ENCODE measurements around a stretch of chr17.

- PRO-cap, result no peak
- RRBS, result no CpG with 5 or more reads among the region's 3 CpGs
Measured at GRCh38 chr17:64082831-64083294, 47.1 kb downstream of the ERN1 start.

- PRO-cap, result no peak
- RRBS, result 80% methylated on average over 1 of the region's 11 CpGs
Measured at GRCh38 chr17:64118063-64119110, 11.6 kb downstream of the ERN1 start.

GRCh38 chr17:64150070-64151107, 20.4 kb upstream of the ERN1 start:
- PRO-cap, result no peak
- RRBS, result 100% methylated on average over 1 of the region's 6 CpGs

- PRO-cap, result no peak
- RRBS, result no CpG with 5 or more reads among the region's 3 CpGs
Measured at GRCh38 chr17:64190363-64190790, 60.4 kb upstream of the ERN1 start.

DNA sequence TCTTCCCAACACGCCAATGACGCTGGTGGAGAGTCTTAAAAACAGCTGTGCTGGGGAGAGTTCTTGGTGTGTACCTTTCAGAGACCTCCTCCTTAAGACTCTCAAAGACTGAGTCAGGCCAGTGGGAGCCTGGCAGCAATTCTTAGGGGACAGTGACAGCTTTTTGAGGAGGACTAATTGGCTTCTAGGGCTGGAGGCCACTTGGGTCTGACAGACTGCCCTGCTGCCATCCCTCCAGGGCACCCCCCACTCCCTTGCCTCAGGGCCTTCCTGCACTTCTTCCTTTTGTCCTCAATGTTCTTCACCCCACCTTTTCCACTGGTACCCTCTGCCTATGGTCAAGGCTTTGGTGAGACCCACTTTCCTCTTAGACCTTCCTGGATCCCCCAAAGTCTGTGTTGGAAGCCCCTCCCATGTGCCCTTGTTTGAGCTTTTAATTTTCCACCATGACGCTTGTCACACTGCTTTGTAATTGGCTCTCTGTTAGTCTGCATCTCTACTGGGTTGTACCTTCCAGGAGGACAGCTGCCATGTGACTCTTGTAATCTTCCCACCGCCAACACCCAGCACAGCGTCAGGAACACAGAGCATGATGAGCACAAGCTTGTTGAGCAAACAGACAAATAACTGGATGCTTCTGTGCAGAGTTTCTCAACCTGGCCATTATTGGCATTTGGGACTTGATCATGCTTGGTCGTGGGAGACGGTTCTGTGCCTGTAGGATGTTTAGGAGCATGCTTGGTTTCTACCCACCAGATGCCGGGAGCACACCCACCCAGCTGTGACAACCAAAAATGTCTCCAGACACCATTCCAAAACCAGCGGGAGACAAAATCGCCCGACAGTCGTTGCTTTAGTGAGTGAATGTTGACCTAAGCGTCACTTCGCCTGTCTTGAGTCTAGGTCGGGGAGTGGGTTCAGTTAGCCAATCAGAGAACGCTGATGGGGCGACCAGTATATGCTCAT, 57.4 kb upstream of the TEX2 start:
- PRO-cap, result no peak
- RRBS, result no CpG with 5 or more reads among the region's 17 CpGs

DNA sequence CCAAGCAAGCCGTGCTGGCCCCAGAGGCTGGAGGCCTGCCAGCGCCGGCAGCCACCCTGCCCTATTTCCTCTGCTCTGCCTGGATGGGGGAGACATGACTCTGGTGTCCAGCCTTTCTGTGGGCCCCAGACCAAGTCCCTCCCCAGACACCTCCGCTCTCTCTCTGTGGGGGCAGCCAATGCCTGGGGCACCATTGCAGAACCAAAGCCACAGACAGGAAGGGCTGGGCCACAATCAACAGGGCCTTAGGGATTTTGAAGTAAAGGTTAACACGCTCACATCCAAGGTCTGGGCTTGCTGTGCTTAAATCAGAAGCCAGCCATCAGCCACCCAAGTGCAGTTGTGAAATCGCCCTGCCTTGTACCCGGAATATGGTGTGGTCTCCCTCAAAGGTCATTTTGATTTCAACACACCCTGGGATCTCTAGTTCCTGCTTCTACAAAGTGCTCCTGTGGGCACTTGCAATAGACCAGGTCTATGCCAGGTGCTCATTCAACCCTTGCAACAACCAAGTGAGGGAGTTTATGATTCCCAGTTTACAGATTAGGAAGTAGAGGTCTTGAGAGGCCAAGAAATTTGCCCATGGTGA, 63.5 kb upstream of the TEX2 start:
- PRO-cap, result bidirectional peak, plus-strand start at position 248 of the sequence, minus-strand start at position 77 of the sequence
- RRBS, result no CpG with 5 or more reads among the region's 7 CpGs

DNA sequence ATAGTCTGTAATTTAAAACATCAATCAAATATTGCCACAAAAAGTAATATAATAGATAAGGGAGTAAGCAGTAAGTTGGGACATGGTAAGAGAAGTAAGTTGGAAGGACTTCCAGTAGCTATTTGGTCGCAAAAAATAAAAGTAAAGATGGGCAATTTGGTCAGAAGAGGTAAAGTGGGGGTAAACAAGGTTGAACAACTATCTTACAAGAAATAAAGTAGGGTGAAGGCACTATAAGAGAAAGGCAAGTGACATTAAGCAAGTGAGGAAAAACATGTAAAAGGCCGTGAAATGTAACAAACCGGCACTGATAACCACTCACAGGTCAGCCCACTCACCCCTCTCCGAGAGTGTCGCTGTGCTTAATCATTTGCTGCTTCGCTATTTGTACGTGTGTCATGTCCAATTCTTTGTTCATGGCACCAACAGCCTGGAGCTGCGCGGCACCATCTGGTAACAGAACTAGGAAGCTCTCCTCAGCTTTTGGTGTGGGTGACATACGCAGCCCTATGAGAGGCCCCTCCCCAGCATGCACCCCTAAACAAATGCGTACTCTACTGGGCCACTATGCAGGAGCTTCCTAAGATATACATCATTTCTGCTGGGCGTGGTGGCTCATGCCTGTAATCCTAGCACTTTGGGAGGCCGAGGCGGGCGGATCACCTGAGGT, 2.2 kb upstream of the PECAM1 start:
- PRO-cap, result no peak
- RRBS, result no CpG with 5 or more reads among the region's 15 CpGs

DNA sequence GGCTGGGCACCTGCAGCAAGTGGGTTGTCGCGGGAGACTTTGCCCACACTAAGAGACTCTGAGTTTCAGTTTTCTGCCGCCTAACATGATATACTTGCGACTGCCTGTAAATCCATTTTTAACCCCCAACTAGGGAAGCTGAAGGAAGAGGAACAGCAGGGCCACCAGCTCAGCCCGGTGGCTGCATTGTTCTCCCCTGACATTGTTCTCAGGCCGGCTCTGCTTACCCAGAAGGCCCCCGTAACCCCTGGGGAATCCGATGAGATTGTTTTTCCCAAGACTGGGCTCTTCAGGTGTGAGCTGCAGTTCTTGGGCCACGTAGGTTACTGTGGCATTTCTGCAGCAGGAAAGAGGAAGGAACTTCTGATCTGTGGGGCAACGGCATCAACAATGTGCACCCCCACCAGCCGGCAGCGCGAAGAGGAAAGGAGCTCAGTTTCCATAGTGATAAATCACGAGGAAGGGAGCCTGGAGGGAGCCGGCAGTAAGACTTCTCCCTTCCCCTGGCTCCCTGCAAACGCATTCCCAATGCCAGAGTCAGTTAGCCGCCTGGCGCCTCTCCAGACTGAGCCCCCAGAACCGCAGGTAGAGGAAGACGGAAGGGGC, 21.3 kb upstream of the PECAM1 start:
- PRO-cap, result no peak
- RRBS, result no CpG with 5 or more reads among the region's 20 CpGs

- PRO-cap, result unidirectional peak, minus-strand start at chr17:64507562
- RRBS, result 0% methylated on average over 2 of the region's 27 CpGs
Measured at GRCh38 chr17:64507258-64508106, 705 bp downstream of the CEP95 start.

- PRO-cap, result no peak
- RRBS, result no CpG with 5 or more reads among the region's 17 CpGs
Measured at GRCh38 chr17:64781025-64781227, 118.8 kb upstream of the SMURF2 start.

GRCh38 chr17:64789870-64790579, 127.9 kb upstream of the SMURF2 start:
- PRO-cap, result no peak
- RRBS, result no CpG with 5 or more reads among the region's 7 CpGs

GRCh38 chr17:64802160-64803072, 116.9 kb downstream of the LRRC37A3 start:
- PRO-cap, result no peak
- RRBS, result no CpG with 5 or more reads among the region's 14 CpGs

GRCh38 chr17:64965705-64966536, 46.6 kb upstream of the LRRC37A3 start:
- PRO-cap, result unidirectional peak, minus-strand start at chr17:64966004
- RRBS, result 4% methylated on average over 6 of the region's 45 CpGs

DNA sequence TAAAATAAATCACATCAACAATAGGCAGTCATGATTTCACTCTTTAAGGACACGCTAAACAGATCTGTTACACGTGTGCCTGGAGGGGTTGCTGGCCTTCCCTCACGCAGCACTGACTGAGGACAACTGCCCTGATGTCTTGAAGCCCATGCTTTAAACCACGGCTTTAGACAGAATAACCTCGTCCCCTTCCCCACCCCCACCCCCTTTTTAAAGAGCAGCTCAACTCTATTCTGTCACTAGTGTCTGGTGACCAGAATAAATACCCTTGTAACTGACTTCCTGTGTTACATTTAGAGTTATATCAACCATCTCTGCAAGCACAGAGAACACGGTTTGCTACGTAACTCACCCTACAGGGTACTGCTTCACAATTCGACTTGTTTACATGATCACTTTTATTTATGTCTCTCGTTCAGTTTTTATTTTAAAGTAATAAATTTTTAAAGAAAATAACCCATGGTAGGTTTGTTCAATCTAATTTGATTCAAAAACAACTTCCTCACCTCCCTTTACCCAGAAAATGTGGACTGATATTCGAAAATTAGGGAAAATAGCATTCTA, 50.7 kb upstream of the LRRC37A3 start:
- PRO-cap, result no peak
- RRBS, result no CpG with 5 or more reads among the region's 10 CpGs

DNA sequence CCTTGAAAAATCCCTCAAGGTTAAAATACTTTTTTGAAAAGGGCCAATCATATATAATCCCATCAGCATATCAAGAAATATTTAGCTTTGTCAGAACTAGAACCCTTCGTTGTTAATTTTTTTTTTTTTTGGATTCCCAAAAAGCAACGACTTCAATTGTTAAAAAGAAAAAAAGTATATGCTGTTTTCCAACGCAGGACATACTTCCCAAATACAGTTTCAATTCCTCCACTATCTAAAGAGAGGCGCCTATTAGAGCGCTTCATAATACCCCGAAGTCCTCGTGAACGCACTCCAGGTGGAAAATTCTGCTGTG, 20.9 kb downstream of the GNA13 start:
- PRO-cap, result no peak
- RRBS, result no CpG with 5 or more reads among the region's 8 CpGs

DNA sequence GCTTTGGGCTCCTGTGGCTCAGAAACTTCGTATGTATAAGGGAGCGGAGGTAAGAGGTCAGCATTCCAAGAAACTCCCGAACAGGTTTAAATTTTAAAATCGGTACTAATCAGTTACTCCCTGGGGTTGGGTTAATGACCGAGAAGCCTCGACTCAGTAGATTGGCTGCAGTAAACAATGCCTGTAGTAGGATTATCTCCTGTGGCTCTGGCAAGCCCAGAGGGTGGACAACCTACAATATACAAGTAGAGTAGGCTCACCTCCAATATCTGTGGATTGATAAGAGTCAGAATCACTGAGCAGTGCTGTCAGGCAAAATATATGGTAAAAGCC, 1.6 kb upstream of the GNA13 start:
- PRO-cap, result no peak
- RRBS, result no CpG with 5 or more reads among the region's 6 CpGs

- PRO-cap, result no peak
- RRBS, result 86% methylated on average over 1 of the region's 12 CpGs
Measured at GRCh38 chr17:65360958-65361350, 200.5 kb downstream of the AXIN2 start.

- PRO-cap, result bidirectional peak, plus-strand start at chr17:65560483, minus-strand start at chr17:65560317
- RRBS, result 2% methylated on average over 17 of the region's 63 CpGs
Measured at GRCh38 chr17:65560103-65560662, 1.3 kb downstream of the AXIN2 start.

- PRO-cap, result no peak
- RRBS, result no CpG with 5 or more reads among the region's 6 CpGs
Measured at GRCh38 chr17:66187162-66188031, 4.5 kb downstream of the CEP112 start.

DNA sequence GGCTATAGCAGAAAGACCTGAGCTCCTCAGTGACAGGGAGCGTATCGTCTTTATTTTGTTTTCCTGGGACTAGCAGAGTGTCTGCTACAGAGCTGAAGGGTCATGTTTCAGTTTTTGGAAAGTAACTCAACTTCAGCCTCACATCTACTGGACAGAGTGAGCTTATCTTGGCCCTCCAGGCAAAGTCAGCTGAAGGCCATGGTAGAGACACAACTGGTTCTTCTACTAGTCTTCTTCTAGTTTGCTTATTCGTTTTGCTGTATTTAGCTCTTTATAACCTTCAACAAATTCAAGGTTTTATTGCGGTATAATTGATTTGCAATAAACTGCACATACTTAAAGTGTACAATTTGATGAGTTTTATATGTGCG, 6.2 kb upstream of the PRKCA start:
- PRO-cap, result no peak
- RRBS, result no CpG with 5 or more reads among the region's 5 CpGs